ENCODE measurements around a stretch of chr13.

- RRBS, 2 experiments = no CpG with 5 or more reads among the region's 13 CpGs
Measured at GRCh38 chr13:44758524-44759594, 182.7 kb upstream of the TSC22D1 start.

GRCh38 chr13:44854286-44855028, 134.8 kb downstream of the NUFIP1 start:
- RRBS, 2 experiments = no CpG with 5 or more reads among the region's 8 CpGs

- RRBS, 2 experiments = no CpG with 5 or more reads among the region's 7 CpGs
Measured at GRCh38 chr13:44904826-44905373, 84.4 kb downstream of the NUFIP1 start.

DNA sequence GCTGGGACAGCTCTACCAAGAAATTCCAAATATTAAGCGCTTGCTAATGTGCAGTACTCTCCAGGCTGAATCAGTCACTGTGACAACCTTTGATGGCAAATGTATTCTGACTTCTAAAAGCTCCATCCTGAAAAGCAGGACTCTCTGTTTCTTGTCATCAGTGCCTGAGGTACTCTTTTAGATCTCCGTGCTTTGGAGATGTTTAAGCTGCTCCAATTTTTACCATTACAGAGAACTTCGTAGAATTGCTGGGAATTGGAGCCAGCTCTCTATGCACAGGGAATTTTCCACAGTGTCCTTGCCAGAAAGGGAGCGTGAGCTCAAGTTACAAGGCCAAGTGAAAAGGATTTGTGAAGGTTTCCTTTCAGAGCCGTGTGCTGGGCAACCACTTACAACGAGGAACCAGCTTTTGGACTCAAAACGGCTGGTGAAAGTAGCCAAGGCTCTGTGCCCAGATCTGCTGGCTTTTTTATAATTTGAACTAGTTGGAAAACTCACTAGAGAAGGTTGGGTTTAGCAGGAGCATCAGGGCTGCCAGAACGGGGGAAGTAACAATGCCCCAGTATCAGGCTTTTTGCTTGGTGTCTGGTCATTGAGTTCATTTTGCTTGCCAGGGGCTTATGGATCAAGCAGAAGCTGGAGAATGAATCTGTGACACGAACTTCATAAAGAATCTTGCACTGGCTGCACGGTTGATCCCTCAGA, 82.5 kb downstream of the NUFIP1 start:
- RRBS, 2 experiments = no CpG with 5 or more reads among the region's 10 CpGs

- RRBS, 2 experiments = no CpG with 5 or more reads among the region's 3 CpGs
Measured at GRCh38 chr13:45242113-45242551, 41.3 kb upstream of the KCTD4 start.

- RRBS, 2 experiments = no CpG with 5 or more reads among the region's 4 CpGs
Measured at GRCh38 chr13:45334769-45335714, 5.9 kb downstream of the TPT1 start.

DNA sequence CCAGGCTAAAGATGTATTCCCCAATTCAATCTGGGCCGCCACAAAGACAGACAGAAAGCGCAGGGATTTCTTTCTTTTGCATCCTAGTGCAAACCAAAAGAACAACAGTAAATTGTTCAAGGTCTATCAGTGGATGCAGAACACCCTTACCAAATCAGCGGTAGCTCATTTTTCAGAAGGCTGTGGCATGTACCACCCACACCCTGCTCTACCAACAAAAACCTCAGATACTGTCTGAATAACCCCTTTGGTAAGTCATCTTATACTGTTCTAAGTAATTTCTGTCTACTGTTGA, 3.6 kb downstream of the TPT1 start:
- RRBS, 2 experiments = no CpG with 5 or more reads among the region's 3 CpGs

DNA sequence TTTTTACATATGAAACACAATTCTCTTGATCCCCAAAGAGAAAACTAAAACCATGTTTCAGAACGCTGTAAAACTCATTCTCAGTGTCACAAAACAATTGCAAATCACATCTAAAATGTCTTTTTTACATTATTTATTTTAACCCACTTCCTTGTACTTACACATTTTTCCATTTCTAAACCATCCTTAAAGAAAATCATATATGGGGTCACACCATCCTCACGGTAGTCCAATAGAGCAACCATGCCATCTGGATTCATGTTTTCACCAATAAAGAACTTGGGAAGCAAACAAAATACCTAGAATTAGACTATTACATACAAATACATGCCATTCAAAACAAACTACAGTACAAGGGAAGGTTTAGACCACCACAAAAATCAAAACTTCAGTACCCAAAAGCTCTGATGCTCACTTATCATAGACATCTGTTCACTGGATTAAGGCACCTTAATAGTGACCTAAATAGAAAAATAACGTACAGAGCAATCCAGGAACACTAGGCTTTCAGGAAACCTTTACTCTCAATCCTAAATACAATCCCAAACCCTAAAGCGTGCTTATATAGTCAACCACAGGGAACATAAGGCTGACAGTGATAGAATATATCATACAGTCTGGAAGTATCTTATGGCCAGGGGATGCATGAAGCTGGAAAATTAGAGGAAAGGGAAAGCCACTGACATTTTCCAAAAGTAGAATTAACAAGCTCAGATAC, 2.3 kb downstream of the TPT1 start:
- RRBS, 2 experiments = no CpG with 5 or more reads among the region's 4 CpGs

- RRBS, 2 experiments = no CpG with 5 or more reads among the region's 1 CpG
Measured at GRCh38 chr13:45342096-45342256, 993 bp upstream of the TPT1 start.

- RRBS, 2 experiments = no CpG with 5 or more reads among the region's 3 CpGs
Measured at GRCh38 chr13:45500514-45500983, 35.8 kb downstream of the COG3 start.

- RRBS, 2 experiments = no CpG with 5 or more reads among the region's 4 CpGs
Measured at GRCh38 chr13:45701028-45701926, 843 bp upstream of the CBY2 start.

GRCh38 chr13:46075703-46076260, 23.2 kb upstream of the ZC3H13 start:
- RRBS, 2 experiments = no CpG with 5 or more reads among the region's 2 CpGs

DNA sequence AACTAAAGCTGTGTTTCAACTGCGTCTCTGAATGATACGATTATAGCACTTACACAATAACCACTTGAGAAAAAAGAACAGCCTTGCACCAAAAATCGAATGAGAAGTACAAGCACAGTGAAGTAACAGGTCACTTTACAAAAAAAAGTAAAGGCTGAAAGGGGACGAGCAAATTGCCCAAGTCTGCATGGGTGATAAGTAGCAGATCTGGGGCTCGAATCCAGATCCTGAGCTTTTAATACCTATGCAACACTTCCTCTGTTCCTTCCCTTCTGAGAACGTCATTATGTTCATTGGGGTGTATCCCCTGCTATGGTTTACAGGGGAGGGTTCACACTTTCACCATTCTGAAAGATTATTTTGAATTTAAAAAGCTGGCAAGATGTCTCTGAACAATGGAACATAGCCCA, 3.3 kb downstream of the CPB2 start:
- RRBS, 2 experiments = no CpG with 5 or more reads among the region's 6 CpGs

DNA sequence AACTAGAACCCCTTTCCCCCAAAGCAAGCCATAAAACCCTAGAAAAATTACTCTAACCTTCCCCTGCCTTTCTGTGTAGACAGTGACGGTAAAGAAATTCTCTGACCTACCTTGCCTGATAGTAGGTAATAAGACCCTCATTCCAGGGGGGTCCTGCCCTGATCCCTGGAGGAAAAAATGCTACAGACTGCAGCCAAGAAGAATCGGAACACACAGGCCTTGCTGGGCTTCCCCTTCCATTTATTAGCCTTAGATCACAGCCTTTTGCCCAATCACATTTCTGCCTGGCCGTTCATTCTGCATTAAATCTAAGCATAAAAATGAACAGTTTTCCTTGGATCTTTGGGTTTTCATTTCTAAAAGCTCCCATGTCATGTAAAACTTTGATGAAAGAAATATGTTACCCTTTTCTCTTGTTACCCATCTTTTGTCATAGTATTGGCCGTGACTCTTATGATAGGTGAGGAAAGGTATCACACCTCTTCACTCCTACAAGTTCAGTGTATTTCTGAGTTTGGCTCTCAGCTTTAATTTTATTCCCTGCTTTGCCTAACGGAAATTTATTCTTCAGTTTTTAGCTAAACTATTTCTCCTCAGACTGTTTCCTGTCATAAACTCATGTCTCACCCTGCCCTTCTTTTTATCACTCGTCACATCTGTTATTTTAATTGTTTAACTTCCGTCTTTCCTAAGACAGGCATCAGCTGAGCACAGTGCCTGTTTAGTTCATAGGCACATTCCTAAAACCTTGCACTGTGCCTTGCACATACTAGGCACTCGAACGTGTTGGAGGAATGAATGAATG, 20.4 kb upstream of the CPB2 start:
- RRBS, 2 experiments = no CpG with 5 or more reads among the region's 9 CpGs

GRCh38 chr13:46148149-46148685, 33.8 kb downstream of the LCP1 start:
- RRBS, 2 experiments = no CpG with 5 or more reads among the region's 3 CpGs

DNA sequence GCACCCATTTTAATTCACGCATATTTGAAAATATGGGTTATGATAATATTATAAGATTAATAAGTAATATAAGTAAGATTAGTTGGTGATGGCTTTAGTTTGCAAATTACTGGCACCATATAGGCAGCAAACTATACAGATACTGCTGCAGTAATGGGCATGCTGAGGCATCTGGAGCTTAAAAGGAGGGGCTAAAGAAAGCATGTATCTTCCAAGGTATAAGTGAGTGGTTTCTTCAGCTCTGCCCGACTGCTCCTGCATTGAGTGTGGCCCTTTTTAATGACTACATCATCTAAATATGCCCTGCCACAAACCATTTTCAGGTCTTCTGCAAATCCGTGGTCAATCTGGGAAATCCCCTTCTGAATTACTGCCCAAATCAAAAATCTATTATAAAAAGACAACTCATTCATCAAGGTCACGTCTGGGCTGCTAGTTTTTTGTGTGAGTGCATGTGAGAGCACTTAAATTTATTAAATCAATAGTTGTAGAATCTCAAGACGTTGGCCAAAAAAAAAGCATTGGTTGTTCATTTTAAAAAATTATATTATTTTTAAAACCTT, 16.5 kb downstream of the LCP1 start:
- RRBS, 2 experiments = no CpG with 5 or more reads among the region's 5 CpGs

GRCh38 chr13:46171094-46171991, 10.6 kb downstream of the LCP1 start:
- RRBS, 2 experiments = no CpG with 5 or more reads among the region's 12 CpGs

DNA sequence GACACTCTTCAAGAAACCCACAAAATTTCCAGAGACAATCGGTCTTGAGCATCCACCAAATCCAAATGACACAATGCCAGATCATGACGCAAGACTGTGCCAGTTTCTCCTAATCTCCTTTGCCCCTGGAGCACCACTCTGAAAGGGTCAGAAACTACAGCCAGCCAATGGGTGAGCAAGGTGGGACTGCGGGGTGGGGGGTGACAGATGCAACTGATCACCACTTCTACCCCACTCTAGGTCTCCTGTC, 78.8 kb downstream of the LRRC63 start:
- RRBS, 2 experiments = no CpG with 5 or more reads among the region's 3 CpGs

DNA sequence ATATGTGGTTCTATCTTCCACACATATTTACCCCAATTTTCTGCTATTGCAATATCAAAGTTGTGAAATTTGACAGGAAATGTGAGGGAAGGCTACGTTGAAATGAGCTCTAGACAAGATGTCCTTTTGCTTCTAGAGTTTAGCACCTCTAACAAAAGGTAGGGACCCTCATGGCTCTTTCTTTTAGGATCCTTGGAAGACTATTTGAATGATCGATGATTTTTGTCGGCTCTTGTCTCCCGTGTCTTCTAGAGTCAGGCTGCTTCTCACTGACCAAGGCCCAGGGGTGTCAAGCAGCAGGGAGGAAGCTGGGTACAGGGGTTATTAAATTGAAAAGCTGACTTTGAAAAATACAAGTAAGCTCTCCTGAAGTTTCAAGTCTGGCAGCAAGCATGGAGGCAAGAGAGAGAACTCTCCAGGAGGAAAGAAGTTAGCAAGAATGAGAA, 73.5 kb downstream of the RUBCNL start:
- RRBS, 2 experiments = no CpG with 5 or more reads among the region's 4 CpGs

- RRBS, 2 experiments = no CpG with 5 or more reads among the region's 2 CpGs
Measured at GRCh38 chr13:46378431-46378886, 8.6 kb downstream of the RUBCNL start.

Data from NT2/D1 (cell line).